A375 (cell line): Measurements from ENCODE around the genes POLL, FGF8, HPS6 and NOLC1.

DNA sequence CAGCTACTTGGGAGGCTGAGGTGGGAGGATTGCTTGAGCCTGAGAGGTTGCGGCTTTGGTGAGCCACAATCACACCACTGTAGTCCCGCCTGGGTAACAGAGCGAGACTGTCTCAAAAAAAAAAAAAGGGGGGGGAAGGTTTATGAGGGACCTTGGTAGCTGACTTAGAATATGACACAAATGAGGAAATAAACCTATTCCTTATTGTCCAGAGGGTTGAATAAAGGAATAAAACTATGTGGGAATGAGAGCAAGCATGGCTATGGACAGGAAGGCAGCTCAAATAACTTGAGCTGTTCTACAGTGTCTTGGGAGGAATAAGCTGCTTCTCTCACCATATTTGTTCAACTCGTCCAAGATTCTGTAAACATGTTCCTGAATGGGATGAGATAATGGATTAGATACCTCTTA lies 30.9 kb downstream of the SCD start:
- RAMPAGE, long total RNA: no peak

- RAMPAGE, long total RNA: no peak
These were observed 11.0 kb downstream of the SEC31B start for GRCh38 chr10:100508727-100509039.

DNA sequence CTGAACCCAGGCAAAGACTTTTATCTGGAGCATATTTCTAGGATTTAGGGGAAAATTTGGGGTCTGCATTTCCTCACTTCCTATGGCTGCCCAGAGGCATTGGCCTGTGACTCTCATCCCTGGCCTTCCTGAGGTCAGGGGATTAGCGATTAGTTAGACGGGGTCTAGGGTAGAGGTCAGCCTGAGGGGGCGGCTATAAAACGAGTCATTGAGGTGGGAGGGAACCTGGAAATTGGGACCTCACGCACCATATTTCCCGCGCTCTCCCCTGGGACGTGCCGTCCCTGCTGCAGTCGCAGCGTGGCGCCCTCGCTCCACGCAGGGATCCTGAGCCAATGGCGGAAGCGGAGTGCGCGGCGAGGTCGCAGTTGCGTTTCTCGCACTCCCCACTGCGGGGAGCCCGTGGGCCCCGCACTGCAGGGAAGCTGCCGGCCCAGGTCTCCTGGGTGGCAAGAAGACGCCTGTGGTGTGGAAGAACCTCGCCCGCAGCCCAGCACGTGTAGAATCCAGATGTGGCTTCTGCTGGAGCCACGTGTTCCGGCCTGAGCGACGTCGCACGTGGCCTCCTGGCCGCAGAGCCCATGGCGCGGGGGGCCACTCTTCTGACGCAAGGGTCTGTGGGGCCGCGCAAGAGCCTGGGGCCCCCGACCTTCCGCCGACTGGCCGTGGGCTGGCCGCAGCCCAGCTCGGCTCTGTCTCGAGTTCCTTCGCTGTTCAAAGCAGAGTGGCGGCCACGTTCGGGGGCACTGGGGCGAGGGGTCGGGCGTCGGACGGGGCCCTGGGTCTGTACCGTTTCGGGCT lies 26.3 kb downstream of the HIF1AN start:
- RAMPAGE, long total RNA: no peak

DNA sequence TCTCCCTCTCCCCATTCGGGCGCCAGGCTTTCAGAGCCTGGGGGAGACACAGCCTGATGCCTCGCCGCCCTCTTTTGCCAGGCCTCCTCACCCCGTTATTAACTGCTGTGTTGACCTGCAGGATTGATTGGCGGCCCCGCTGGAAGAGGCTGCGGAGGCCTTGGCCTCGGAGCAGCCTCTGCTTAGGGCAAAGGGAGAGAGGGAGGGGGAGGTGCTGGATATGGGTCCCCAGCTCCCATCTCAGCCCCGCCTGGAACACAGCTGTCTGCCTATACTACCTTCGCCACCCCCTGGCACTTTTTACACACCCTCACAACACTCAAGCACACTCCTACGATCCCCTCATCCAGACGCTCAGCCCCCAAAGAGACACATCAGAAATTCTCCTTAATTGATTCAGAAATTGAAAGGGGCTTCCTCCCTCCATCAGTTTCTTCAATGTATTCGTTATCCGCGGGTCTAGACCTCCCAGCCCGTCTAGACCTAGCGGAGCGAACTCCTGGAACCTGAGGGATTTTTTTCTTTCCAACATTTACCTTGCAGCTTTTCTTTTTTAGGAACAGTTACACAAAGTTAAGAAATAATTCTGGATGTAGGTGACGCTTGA lies 7.1 kb upstream of the PAX2 start:
- RAMPAGE, long total RNA: no peak

- RAMPAGE, long total RNA: no peak
These were observed 81.3 kb downstream of the PAX2 start for GRCh38 chr10:100826624-100827188.

DNA sequence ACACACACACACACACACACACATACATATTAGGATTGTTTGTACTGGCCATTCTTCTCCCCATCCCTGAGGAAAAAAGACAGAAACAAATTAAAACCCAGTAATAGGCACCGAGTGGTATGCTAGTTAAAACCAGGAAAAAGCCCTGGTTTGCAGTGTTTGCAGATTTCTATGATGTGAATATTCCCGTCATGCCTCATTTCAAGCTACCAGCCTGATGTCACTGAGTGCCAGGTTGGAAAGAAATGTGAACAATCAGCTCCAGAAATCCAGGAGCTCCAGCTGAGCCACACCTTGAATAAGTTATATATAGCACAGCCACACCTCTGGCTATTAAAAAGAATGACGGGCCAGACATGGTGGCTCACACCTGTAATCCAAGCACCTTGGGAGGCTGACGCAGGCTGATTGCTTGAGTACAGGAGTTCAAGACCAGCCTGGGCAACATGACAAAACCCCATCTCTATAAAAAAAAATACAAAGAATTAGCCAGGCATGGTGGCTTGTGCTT lies 18.8 kb upstream of the SLF2 start:
- RAMPAGE, long total RNA: no peak

DNA sequence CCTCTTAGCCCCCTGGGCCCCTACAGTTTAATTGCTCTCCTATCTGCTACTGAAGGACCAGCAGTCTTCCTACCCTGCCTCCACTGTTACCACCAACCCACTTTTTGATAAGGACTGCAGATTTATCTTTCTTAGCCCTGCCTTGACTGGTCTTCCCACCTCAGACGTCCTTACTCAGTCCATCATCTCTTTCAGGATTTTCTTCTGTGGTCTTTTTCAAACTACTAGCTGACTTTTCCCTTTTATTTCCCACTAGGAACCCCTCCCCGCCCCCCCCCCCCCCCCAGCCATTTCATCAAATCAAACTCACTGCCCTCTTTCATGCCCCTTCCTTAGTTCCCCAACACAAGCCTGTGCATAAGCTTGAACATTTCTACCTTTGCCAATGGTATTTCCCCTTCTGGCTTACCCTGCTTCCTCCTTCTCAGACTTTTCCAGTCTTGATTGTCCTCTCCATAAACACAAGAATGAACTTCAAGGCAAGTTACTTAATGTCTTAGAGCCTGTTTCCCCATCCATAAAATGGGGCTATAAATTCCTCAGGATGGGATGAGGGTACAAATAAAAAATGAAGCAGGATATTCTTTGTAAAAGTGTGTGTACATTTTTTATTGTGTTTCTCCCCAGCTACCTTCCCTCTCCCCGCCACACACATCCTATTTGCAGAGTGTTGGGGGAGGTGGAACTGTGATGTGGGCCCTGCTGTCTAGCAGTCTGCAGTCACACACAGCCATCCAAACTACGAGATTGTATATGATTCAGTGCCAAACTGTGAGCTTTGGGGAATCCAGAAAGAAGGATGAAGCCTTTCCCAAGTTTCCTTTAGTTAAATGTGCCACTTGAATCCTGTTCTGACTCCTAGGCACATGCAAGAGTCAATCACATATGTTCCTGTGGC lies 1.5 kb upstream of the SEMA4G start:
- RAMPAGE, long total RNA: no peak

GRCh38 chr10:101235986-101237379 lies 7.2 kb upstream of the LBX1 start:
- RAMPAGE, long total RNA: no peak

DNA sequence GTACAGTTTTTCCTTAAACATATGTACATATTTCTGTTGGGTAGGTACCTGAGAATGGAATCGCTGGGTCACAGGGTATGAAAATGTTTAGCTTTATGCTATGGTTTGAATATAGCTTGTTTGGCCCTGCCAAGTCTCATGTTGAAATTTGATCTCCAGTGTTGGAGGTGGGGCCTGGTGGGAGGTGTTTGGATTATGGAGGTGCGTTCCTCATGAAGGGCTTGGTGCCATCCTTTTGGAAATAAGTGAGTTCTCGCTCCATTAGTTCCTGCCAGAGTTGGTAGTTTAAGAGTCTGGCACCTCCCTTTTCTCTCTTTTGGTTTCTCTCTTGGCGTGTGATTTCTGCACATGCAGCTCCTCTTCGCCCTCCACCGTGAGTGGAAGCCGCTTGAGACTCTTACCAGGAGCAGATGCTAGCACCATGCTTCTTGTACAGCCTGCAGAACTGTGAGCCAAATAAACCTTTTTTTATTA lies 14.0 kb downstream of the BTRC start:
- RAMPAGE, long total RNA: no peak

GRCh38 chr10:101485644-101486624 lies 102.1 kb downstream of the POLL start:
- RAMPAGE, long total RNA: no peak

- RAMPAGE, long total RNA: no peak
These were observed at the start of gene POLL for GRCh38 chr10:101587562-101588584. TSS of gene POLL (minus strand) at chr10:101588257.

GRCh38 chr10:101775587-101776334 lies at the start of gene FGF8:
TSS of gene FGF8 (minus strand) at chr10:101776114.
- RAMPAGE, long total RNA: no peak

DNA sequence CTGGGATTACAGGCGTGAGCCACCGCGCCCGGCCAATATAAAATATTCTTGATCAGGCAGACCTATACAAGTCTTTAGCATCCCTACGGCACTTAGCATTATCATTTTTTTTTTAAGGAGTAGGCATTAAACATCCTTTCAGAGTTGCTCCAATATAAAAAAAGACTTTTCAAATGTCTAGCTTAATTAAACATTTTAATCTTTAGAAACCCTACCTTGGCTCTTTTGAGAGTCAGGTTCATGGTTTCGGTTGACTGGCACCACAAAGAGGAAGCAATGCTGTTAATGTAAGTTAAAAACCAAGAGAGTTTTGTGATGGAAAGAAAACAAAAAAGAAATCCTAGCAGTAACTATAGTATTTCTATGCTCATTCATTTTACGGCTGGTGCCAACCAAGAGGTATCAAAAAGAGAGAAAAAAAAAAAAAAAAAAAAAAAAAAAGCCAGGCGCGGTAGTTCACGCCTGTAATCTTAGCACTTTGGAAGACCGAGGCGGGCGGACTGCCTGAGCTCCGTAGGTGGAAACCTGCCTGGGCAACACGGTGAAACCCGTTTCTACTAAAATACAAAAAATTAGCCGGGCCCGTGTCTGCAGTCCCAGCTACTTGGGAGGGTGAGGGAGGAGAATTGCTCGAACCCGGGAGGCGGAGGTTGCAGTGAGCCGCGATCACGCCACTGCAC lies 2.6 kb downstream of the OGA start:
- RAMPAGE, long total RNA: no peak

GRCh38 chr10:101919517-101920245 lies 76.1 kb upstream of the KCNIP2 start:
- RAMPAGE, long total RNA: no peak

GRCh38 chr10:102065030-102065511 lies at the start of gene HPS6:
TSS of gene HPS6 (plus strand) at chr10:102065349.
- RAMPAGE, long total RNA: no peak

DNA sequence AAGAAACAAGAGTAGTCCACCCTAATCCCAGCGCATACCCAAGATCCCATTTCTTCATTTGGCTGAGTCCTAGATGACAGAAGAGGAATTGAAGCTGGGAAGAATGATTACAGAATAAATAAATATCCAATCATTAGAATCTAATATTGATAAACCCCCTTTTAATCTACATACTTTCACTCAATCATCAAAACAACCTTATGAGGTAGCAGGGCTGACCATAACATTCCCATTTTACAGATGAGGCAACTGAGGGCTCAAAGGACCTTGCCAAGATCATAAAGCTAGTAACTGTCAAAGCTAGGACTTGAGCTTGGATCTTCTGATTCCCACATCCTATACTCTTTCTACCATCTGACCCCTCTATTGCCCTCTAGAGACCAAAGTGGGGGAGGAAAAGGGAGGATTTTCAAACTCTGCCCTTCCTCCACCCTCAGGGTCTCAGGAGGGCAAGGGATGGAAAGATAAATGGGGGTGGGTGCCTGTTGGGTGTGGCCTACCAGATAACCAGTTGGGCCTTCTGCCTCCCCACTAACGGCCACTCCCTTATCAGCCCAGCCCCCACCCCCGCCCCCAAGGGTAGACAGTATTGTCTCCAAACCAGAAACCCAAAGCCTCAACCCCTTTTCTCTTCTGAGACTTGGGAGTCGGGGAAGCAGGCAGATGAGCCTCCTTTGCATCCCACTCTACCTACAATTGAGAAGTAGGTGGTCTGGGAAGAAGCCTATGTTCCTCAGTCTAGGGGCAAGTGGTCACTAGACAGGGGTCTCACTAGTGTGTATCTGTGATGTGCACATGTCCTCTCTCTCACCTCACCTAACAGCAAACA lies 7.9 kb downstream of the LDB1 start:
- RAMPAGE, long total RNA: no peak

- RAMPAGE, long total RNA: no peak
These were observed at the start of gene NOLC1 for GRCh38 chr10:102151833-102153103. TSS of gene NOLC1 (plus strand) at chr10:102152389.

- RAMPAGE, long total RNA: no peak
These were observed 768 bp downstream of the GBF1 start for GRCh38 chr10:102246135-102246465.

DNA sequence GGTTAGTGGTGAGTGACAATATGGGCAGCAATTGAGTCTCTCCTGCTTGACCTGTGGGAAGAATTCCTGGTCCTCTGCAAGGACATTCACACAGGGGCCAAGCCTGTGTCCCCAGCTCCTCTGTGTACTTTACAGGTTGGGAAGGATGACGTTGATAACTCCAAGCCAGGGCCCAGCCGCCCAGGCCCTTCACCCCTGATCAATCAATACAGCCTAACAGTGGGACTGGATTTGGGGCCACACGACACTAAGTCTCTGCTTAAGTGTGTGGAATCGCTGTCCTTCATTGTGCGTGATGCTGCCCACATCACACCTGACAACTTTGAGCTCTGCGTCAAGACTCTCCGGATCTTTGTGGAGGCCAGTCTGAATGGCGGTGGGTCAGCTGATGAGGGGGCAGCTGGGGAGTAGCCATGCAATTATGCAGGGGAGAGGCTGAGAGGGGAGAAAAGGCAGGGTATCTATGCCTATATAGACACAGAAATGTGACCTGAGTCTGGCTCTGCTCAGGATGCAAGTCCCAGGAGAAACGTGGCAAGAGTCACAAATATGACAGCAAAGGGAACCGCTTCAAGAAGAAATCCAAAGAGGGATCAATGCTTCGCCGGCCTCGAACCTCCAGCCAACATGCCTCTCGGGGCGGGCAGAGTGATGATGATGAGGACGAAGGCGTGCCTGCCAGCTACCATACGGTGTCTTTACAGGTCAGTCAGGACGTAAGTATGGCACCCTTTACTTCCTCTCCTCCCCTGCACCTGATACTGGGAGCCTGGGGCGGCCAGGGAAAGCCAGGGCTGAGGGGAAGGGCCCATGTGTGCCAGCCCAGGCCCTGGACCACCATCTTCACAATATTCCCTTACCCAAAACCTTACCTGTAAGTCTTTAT lies 18.8 kb upstream of the NFKB2 start:
- RAMPAGE, long total RNA: no peak

DNA sequence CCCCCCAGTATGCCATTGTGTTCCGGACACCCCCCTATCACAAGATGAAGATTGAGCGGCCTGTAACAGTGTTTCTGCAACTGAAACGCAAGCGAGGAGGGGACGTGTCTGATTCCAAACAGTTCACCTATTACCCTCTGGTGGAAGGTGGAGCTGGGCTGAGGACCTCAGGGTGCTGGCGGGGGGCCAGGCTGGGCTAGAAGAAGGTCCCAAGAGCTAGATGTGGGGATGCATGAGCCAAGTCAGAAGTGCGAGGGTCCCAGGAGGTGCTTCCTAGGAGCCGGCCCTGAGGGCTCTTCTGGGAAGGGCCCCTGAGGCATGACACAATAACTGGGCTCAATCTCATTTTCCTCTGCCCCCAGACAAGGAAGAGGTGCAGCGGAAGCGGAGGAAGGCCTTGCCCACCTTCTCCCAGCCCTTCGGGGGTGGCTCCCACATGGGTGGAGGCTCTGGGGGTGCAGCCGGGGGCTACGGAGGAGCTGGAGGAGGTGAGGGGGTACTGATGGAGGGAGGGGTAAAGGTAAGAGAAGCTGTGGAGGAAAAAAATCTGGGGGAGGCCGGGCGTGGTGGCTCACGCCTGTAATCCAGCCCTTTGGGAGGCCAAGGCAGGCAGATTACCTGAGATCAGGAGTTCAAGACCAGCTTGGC lies 3.0 kb downstream of the NFKB2 start:
- RAMPAGE, long total RNA: no peak